Penis (tissue), 1 donor: ENCODE measurements around a stretch of chr9.

- PRO-cap, result no peak
Measured at GRCh38 chr9:34254596-34254966, 74.5 kb downstream of the KIF24 start.

GRCh38 chr9:34381267-34381969 lies 4.7 kb upstream of the MYORG start:
- PRO-cap, result no peak

DNA sequence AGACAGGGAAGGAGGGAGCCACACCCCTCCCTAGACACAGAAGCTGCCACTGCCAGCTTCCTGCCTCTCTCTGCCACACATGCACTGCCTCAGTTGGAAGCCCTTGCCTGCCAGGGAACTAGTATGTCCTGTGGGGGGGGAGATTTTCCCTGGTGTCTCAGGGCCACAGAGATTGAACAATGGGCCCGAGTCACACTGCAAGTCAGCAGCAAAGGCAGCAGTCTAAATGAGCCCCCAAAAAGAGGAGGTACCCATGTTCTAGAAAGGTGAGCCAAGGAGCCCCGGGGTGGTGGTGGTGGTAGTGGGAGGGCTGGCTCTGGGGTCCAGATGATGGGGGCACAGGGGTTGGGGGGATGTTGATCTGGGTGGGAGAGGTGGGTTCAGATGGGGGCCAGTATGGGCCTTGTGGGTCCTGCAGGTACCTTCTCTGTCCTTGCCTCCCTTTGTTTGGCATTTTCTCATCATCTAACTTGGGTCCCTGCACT lies 885 bp upstream of the C9orf24 start:
- PRO-cap, result no peak

DNA sequence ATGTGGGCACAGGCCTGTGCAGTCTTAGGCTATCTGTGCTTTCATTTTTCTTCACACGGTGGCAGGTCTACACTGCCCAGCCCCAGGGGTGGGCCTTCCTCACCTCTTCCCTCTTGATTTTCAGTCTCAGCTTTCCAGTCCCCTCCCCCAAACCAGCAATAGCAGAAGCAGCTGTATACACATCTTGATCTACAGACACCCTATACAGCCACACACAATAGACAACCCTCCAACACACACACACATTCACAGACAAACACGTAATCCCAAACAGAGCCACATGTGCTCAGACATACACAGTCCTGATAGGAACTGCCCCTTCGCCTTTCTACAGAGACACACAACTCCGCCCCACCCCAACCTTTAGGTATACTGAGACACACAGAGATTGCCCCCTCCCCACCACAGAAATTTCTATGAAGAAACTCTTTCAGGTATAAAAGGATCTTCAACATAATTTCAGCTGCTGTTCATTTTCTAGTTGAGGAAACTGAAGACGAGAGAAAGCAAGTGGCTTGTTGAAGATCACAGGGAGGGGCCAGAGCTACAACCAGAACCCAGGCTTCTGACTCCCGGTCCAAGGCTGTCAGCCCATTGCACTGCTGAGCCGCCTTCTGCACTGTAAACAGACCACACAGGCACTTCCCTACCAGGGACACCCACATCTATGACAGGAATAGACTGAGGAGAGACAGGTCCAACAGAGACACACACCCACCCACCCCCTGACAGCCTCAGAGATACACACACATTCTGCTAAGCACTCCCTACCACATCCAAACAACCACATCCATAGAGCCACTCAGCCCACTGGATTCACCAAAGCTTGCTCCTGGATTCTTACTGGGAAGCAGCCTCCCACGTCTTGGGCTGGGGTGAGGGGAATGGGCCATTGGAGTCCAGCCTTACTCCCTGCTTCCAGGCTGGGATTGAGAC lies 1.9 kb upstream of the C9orf24 start:
- PRO-cap, result no peak

DNA sequence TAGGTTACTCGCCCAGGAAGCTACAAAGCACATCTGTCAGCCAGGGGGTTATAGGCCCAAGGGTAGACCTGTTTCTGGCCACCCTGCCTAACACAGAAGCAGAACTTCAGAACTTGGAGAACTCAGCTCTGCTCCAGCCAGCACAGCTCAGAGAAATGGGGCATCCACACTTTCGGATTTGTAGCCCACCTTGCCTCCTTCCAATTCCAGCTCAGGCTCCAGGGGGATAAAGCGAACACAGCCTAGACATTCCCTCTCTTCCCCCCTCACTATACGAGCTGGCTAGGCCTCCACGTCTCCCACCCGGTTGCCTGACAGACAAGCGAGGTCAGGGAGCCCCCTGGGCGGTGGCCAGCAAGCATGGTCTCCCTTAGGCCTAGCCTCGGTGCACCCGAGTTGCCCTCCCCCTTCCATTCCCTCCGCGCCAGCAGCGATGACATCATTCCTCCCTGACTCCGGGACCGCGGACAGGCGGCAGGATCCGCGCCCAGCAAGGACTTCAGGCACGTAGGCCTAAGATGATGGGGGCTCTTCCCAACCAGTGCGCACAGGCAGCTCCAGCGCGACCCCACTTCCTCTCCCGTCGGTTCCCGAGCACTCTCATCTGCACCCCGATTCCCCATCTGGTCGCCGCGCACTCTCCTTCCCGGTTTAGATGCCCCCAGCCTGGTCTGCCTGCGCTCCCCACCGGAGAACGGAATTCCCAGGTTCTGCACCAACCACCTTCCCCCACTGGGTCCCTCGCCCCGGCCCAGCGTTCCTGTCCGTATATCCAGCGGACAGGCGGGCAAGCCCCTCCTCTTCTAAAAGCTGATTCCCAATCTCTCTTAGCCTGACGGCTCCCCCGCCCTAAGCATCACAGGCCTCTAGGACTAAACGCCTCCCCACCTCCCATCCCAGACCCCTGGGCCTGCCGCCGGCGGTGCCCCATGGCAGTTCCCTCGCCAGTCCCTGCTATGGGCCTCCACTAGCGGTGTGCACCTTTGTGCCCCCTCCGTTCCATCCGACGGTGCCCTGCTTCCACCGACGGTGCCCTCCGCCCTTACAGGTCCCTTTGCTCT lies 1.1 kb downstream of the FAM219A start:
- PRO-cap, result unidirectional peak, plus-strand start at position 442 of the sequence

DNA sequence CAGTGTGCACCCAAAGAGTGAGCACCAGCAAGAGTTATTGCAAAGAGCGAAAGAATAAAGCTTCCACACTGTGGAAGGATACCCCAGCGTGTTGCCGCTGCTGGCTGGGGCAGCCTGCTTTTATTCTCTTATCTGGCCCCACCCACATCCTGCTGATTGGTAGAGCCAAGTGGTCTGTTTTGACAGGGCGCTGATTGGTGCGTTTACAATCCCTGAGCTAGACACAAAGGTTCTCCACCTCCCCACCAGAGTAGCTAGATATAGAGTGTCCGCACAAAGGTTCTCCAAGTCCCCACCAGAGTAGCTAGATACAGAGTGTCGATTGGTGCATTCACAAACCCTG lies 10.4 kb upstream of the FAM205A start:
- PRO-cap, result no peak

- PRO-cap, result no peak
Measured at GRCh38 chr9:34901318-34901594, 5.7 kb upstream of the FAM205C start.

GRCh38 chr9:35110368-35110852 lies 5.3 kb downstream of the ATOSB start:
- PRO-cap, result no peak

GRCh38 chr9:35162424-35162865 lies 636 bp downstream of the UNC13B start:
- PRO-cap, result no peak

GRCh38 chr9:35277893-35278417 lies 116.1 kb downstream of the UNC13B start:
- PRO-cap, result no peak

DNA sequence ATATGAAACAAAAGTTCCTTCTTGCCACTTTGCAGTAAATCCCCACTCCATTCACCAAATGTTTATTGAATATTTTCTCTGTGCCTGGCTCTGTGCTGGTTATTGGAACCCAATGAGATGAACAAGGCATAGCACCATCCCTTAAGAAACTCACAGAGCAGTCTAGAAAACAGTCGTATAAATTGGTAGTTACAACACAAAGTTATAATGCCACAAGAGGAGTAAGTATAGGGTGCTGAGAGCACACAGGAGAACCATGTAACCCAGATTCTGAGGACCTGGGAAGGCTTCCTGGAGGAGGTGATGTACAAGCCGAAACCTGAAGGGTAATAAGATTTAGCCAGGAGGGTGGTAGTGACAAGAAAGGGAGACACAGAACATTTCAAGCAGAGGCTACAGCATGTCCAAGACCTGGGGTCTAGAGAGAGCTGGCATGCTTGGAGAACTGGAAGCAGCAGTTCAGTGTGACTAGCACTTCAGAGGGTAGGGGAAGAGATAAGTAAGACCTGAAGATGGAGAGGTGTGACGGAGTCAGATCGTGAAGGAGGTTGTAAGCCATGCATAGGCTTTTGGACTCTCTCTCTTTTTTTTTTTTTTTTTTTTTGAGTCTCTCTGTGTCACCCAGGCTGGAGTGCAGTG lies 96.8 kb upstream of the RUSC2 start:
- PRO-cap, result no peak

DNA sequence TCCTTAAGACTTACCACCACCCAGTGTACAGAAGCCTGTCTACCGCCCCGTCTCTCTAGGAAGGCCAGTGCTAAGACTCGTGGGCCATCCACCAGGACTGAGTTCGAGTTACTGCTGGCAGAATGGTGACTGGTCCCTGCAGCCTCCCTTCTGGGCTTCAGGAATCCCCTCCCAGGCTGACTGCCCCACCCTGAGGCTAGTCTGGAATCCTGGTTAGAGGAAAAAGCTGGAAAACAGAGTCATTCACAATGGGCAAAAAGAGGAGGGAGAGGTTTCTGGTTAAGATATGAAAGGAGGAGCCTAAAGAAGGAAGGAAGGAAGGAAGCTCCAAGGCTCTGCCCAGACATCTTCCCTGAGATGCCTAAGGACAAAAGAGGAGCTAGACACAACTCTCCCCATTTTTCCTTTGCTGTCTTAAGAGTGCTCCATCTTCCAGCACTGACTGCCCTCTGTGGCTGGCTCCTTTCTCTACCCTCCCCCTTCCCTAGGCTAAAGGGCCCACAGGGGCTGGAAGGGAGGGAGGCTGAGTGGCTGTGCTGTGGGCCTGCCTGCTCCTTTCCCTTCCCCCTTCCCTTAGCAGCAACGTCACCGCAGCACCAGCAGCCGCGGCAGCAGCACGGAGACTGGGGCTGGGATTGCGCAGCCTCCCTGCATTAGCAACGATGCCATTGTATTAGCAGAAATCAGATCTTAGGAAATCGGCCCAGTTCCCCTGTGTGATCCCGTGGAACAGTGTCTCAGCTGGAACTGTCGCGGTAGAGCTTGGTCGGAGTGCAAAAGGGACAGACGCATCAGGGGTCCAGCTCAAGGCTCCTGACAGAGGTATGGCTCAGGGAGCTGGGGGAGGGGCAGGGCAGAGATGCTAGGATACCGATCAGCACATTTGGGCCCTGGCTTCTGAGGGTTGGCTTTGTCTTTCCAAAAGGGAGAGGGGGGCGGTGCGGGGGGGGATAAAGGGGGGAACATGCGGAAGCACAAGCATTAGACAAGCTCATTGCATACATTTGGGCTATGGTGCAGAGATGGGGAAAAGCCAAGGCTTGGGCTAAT lies 25.1 kb downstream of the FAM166B start:
- PRO-cap, result bidirectional peak, plus-strand start at position 346 of the sequence, minus-strand start at position 152 of the sequence; bidirectional peak, plus-strand start at position 611 of the sequence, minus-strand start at position 575 of the sequence

DNA sequence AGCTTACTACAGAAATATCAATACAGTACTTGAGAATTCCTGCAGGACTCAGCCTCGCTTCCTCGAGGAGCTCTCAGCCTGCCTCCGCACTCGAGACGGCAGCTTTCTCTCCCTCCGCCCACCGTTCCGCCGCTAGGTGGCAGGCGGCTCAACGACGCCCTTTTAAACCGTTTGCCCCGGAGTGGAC lies 1.3 kb upstream of the TESK1 start:
- PRO-cap, result bidirectional peak, plus-strand start outside the sequence, minus-strand start at position 134 of the sequence

GRCh38 chr9:35604104-35604990 lies 715 bp upstream of the TESK1 start:
- PRO-cap, result bidirectional peak, plus-strand start at chr9:35604178, minus-strand start at chr9:35604050; bidirectional peak, plus-strand start at chr9:35604420, minus-strand start at chr9:35604227

DNA sequence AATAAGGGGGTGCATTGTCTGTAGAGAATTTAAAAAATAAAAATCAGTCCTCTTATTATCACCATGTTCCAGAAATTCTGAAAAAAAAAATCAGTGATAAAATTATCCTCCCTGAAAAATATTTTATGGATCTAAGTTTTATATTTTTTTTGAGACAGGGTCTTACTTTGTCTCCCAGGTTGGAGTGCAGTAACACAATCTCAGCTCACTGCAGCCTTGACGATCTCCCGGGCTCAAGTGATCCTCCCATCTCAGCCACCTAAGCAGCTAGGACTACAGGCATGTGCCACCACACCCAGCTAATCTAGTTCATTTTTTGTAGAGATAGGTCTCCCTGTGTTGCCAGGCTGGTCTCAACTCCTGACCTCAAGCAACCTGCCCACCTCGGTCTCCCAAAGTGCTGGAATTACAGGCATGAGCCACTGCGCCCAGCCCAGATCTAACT lies 1.1 kb upstream of the SIT1 start:
- PRO-cap, result no peak

DNA sequence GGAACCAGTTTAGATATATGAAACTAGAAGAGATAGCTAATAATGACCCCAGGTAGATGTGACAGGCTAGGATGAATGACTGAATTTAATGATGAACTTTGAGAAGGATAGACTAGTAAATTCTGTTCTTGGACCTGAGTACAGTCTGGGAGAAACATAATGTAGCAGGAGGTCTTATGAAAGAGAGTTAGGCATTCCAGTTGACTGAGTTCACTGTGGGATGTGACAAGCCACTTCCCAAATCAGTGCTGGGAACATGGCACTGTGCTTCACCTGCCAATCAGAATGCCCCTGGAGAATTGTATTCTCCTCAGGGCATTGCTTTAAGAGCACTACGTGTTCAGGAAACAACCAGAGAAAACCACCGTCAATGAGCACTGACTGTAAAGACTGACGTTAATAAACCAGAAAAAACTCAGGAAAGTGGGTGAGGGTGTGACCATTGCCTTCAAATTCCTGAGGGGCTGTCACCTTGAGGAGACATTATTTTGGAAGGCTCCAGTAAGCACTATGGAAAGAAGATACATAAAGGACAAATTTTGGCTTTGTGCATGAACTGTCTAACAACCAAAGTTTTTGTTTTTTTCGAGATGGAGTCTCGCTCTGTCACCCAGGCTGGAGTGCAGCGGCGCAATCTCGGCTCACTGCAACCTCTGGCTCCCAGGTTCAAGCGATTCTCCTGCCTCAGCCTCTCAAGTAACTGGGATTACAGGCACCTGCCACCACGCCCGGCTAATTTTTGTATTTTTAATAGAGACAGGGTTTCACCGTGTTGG lies 1.4 kb downstream of the CCDC107 start:
- PRO-cap, result bidirectional peak, plus-strand start at position 354 of the sequence, minus-strand start at position 147 of the sequence

DNA sequence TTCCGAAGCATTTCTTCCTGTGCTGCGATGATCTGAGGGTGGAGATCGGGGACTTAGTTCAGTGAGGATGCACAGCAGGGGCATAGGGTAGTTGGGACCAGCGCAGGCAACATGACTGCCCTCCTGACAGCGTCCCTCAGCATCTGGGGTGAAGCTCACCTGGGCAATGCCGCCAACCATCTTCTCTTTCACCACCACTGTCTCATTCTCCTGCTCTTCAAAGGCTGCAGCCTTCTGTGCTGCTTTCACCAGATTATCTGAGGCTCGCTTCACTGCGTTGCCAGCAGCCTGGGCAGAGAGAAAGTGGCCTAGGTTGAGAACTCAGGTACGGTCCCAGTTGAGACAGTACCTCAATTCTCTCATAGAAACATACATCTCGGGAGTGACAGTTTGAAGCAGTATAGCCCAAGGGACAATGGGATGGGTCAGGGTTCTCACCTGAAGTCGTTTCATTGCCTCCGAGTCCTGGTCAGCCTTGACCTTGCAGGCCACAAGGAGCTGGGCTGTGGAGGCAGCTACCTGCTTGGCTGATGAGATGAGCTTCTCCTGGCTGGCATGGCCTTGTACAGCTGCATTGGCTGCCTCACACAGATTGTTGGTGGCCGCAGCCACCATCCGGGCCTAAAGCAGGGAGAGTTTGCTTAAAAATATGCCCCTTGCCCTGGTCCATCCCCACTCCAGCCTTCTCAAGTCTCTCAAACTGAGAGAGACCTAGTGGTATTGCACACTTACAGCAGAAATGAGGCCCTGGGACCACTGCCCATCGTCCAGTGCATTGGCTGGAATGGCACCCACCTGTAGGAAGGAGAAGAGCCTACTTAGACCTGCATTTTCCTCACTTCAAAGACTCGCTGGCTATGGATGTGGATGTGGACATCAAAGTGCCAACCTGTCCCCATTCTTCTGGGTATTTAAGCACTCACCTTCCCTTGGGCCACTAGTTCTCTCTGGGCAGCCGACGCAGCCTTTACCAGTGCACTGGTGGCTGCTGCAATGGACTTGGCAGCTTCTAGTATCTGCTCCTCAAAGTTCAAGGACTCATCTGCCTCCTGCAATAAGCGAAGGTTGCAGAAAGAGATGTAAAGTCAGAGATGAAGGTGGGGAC lies 8.5 kb upstream of the TPM2 start:
- PRO-cap, result no peak

- PRO-cap, result bidirectional peak, plus-strand start at chr9:35727933, minus-strand start at chr9:35727942; unidirectional peak, minus-strand start at chr9:35728035; unidirectional peak, plus-strand start at chr9:35728446
Measured at GRCh38 chr9:35727828-35728730, 3.9 kb downstream of the TLN1 start.

- PRO-cap, result no peak
Measured at GRCh38 chr9:35740616-35741293, 8.3 kb downstream of the GBA2 start.

DNA sequence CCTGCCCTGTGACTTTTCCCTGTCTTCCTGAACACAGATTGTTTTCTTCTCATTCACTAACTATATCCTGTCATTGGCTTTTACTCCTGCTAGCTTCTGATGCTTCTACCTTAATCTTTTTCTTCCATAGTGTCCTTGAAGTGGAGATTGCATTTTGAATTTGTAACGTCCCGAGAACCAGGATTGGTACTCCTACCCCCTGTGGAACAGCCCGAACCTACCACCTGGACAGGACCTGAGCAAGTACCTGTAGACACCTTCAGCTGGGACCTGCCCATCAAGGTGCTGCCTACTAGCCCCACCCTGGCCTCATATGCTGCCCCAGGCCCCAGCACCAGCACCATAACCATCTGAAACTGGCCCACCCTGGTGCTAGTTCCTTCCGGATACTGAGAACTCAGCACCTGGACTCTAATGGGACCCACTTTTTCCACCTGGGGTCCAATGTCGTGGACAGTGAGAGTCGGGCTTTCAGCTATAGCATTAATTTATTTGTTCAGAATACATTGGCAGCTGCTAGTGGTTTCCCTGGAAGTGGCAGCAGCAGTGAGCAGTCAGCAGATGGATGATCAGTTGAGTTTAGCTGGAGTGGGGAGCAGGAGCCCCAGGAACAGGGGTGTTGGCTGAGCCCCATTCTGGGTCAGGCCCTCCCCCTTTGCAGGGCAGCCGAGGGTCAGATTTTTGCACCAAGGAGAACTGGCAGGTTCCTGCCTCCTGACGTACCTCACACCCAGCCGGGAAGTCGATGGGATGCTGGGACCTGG lies 1.4 kb downstream of the MSMP start:
- PRO-cap, result no peak